Epithelial cell of prostate (primary cell): ENCODE measurements around a stretch of chr2.

DNA sequence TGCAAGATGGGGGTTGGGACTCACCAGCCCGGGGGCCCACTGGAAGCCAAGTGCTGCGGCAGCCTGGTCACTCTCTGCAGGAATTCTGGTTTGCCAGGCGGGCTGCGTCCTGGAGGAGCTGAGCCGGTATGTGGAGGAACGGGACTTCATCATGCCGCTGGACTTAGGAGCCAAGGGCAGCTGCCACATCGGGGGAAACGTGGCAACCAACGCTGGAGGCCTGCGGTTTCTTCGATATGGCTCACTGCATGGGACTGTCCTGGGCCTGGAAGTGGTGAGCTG is 9.1 kb downstream of the D2HGDH start:
- RRBS: 89% methylated on average over 5 of the region's 12 CpGs

- RRBS: no CpG with 5 or more reads among the region's 13 CpGs
These were observed 1.5 kb downstream of the GAL3ST2 start for GRCh38 chr2:241778086-241778653.

GRCh38 chr2:241868070-241868451 is 1.5 kb upstream of the RTP5 start:
- RRBS: no CpG with 5 or more reads among the region's 13 CpGs

DNA sequence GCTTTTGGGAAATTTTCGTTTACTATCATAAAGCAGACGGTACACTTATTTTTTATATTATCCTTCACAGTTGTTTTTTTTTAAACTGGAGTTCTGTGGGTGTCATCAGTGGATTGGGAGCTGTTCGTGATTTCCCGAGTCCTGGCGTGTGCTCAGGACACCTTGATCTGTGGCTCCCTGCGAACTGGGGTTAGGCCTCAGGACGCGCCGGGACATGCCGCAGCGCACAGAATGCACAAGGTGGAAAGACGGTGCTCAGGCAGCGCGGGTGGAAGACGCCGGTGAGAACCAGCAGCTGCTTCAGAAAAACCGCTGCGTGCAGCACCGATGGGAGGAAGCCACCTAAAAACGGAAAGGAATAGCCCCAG is 1.1 kb upstream of the FAM240C start:
- RRBS: 20% methylated on average over 8 of the region's 20 CpGs

DNA sequence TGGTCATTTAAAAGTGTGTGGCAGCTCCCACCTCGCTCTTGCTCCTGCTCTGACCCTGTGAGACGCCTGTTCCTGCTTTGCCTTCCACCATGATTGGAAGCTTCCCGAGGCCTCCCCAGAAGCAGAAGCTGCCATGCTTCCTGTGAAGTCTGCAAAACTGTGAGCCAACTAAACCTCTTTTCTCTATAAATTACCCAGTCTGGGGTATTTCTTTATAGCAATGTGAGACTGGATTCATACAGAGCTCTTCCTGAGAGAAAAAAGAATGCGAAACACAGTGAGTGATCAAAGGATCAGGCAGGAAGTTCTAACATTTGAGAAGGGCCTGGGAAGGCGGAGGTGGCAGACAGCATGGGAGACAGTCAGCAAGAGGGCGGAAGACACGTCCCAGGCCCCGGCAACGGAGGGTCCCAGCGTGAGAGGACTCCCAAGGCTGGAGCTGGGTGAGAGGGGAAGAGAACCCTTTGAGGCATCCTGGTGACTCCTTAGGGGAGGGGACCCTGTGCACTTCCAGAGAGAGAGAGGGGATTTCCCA is 102.5 kb upstream of the FAM240C start:
- RRBS: no CpG with 5 or more reads among the region's 10 CpGs

GRCh38 chr2:242114442-242115020 is 214.3 kb upstream of the FAM240C start:
- RRBS: no CpG with 5 or more reads among the region's 2 CpGs